Hair follicular keratinocyte (primary cell): ENCODE measurements around a stretch of chr10.

DNA sequence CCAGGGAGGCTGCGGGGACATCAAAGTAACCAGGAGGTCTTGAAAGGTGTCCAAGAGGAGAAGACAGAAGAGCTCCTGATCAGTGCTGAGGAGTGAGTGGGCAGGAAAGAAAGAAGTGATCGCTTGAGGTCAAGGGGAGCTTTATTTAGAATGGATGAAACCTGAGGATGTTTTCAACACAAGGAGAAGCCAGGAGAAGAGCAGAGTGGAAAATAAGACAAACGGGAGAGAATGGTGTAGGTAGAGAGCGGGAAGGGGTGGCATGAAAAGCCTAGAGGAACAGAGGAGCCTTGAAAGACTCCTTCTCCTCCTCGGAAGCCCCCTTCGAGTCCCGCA lies 5.8 kb downstream of the SVIL start:
- RAMPAGE, long total RNA = no peak

DNA sequence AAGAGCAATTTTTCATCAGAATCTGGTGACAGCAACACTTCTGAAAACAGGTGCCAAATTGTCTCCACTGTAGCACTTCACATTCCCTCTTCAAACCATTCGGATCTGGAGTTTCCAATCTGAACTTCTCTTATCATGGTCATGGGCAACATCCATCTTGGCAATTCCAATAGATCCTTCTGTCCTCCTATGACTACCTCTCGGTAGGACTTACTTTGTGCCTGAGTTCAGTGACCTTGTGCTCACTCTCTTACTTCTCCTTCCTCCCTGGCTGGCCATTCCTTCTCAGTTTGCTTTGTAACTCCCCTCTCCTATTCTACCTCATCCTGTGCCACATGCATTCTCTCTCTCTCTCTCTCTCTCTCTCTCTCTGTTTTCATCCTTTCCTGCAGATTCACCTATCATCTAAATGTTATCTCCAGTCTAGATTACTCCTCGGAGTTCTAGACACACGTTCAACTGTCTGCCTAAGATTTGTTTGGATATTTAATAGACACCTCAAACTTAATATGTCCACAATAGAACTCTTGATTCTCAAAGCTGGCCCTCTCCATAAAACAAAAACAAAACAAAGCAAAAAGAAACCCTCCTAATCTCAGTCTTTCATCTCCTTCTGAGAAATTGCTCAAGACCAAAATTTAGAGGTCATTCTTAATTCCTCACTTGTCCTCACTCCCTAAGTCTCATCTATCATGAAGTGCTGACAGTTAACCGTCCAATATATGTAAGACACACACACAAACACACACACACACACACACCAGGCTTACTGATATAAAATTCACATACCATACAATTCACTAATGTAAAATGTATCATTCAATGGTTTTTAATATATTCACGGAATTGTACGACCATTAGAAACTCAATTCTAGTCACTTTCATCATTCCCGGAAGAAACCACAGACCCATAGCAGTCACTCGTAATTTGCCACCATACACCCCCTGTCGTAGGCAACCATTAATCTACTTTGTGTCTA lies 16.8 kb upstream of the SVIL start:
- RAMPAGE, long total RNA = no peak

DNA sequence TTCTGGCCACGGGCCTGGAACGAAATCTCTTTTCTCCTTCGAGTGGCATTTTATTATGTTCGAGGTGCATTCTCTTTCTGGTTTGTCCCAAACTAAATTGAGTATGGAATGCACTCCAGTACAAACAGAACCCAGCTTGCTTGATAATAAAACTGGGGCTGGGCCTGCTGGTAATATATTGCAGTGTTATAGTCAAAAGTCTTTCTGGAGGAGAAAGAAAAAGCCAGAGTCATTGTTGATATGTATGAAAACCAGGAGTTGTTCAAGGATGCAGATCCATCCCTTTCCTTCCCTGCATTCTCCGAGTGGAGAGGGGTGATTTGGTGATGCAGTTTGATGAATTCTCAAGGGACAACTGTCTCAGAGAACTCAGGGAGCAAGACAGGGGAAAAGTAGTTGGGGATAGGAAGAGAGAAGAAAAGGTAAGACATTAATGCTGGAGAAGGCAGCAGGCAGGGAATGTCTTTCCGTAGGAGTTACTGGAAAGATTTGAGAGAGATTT lies 160.6 kb upstream of the SVIL start:
- RAMPAGE, long total RNA = no peak

DNA sequence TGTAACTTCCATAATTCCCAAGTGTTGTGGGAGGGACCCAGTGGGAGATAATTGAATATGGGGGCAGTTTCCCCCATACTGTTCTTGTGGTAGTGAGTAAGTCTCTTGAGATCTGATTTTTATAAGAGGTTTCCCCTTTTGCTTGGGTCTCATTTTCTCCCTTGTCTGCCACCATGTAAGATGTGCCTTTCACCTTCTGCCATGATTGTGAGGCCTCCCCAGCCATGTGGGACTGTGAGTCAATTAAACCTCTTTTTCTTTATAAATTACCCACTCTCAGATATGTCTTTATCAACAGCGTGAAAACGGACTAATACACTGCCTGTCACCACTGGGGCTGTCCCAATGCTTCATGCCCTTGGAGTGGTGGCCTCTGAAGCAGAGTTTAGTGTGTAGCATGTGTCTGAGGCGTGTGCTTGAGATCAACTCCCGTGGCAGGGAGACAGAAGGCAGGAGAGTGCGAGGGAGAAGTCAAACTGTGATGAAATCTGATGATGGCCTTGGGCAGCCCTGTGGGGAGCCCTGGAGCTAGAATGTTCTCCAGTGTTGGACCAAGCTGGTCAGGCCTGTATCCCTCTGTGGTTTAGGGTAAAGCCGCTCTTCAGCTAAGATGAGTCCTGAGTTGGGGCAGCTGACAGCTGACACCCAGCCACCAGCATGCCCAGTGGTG lies 170.2 kb upstream of the SVIL start:
- RAMPAGE, long total RNA = no peak

DNA sequence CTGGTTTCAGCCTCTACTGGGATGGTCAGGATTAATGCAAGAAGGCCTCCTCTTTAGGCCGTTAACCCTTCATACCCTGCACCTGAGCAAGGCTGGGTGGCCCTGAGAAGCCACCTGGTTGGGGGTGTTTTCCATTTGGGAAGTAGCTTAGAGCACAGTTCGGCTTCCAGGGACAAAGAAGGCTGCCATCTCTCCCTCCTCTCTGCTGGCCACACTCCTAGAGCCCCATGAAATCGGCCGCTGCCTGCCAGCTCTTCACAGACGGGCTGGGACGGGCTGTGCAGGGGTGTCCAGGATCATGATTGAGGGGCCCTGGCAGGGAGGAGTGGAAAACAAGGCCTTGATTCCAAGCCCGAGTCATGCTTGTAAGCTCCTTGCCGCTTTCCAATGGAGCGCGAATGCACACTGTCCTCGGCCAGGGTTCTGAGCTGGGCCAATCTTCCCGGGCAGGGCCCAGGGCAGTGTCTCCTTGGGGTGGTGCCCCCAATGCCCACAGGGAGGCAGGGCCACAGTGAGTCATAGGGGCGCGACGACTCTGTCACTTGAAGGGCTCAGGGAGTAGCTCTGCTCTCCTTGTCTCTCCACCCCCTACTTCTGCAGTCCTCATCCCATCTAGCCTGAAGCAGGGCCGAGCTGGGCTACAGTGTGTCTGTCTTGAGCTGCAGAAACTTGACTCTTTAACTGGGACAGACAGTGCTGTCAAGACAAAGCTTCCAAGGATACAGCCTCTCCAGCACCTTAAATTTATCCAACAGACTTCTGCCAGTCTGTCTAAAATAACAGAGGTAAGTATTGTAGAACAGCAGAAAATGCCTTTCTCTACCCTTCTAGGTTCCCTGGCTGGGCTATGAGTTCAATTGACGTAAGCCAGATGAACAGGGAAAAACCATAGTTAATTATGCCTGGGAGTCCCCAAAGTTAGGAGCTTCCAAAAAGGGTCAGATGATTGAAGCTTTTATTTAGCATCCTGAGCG lies 186.2 kb upstream of the SVIL start:
- RAMPAGE, long total RNA = no peak

DNA sequence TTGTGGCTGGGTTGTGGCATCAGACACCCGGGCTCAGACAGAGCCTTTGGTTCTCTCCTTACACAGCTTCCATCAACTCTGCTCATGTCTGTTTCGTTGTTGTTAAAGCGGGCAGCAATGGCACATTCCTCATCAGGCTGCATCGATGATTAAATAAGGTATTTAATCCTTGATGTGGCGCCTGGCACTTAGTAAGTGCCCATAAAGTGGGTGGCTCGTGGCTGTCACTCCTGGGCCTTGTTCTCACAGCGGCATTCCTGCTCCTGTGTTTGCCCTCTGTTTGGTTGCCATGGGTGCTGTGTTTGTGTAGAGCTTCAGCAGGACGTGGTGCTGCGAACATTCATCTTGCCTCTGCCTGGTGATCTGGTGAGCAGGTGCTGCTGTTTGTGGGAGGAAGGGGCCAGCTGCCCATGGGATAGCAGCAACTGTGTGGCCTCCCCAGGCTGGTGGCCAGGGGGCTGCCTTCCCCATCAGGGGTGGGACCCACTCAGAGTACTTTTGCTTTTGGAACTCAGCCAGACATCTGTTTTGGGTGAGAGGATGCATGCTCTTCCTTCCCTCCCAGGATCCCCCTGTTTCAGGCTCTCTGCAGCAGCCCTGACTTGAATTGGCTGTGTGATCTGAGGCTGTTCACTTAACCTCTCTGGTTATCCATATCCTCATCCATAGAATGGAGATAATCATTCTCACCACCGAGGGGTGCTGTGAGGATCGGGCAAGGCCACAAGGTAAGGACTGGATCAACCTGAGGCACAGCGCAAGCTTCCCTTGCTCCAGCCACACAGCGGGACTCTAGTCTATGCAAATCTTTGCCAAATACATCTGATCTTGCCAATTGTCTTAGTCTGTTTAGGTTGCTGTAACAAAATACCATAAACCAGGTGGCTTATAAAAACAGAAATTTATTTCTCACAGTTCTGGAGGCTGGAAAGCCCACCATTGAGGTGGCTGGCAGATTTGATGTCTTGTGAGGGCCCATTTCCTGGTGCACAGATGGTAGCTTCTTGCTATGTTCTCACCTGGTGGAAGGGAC lies 207.4 kb upstream of the SVIL start:
- RAMPAGE, long total RNA = no peak

- RAMPAGE, long total RNA = no peak
Measured at GRCh38 chr10:29858170-29859045, 201.0 kb downstream of the JCAD start.

- RAMPAGE, long total RNA = no peak
Measured at GRCh38 chr10:29877686-29878416, 181.5 kb downstream of the JCAD start.

GRCh38 chr10:29947697-29948066 lies 111.7 kb downstream of the JCAD start:
- RAMPAGE, long total RNA = no peak

GRCh38 chr10:29957490-29958275 lies 101.7 kb downstream of the JCAD start:
- RAMPAGE, long total RNA = no peak

DNA sequence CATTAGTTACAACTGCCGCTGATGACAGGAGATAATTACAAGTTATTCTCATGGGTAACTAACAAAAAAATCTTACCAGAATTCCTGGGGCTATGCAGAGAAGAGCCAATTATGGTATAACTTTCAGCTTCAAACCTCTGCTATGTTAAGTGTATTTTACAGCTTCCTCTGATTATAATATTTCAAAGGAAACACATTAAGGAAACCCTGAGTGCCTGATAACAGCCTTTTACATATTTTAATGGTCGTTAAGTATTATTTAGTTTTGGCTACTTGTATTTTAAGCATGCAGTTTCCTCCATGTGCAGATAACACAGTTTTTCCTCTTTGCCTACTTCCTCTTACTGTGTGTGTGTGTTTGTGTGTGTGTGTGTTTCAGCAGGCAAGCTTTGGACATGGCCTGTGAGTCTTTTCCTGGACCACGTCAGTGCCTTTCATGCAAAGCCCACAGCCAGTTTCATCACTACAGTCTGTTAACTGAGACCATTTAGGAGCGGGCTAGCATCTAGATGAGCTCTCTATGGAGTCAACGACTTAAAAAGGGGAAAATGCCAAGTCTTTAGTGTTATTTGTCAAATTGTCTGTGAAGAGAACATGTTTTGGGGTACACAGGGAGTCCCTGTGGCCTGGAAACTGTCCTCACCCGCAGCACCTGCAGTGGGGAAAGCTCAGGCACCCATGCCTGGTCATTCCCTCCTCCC lies 17.6 kb downstream of the JCAD start:
- RAMPAGE, long total RNA = no peak

- RAMPAGE, long total RNA = no peak
Measured at GRCh38 chr10:30341389-30341815, 7.7 kb downstream of the MTPAP start.

DNA sequence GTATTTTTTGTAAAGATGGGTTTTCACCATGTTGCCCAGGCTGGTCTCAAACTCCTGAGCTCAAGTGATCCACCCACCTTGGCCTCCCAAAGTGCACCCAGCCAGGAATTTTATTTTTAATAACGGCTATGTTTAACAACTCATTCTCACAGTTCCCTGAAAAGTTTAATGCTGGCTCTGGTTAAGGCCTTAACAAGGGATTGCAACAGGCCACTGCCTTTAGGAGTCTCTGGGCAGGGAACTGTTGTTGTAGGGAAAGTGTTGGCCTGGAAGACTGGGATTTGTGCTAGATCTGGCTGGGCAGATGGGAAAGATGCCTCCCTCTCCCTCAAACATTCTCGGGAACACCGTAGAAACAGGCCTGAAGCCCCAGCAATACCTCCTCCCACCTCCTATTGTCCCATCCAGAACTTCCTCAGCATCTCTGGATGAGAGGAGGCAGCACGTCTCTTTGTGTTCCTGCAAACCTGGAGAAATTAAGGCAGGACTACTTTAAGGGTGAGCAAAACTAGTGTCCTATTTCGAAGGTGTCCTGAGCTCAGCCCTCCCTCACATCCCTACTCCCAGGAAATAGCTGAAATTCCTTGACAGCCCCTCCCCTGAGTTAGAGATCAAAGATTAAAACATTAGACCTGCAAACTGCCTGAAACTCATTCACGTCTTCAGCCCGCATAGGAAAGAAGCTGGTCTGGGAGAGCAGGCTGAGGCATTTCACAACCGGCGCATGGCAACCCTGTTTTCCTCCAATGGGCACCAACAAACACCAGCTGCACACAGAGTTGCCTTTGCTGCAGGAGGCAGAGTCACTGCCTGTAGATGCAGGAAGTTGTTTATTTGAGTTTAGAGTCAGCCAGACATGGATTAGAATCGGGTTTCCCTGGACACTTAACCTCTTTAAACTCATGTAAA lies 10.9 kb upstream of the MAP3K8 start:
- RAMPAGE, long total RNA = no peak

DNA sequence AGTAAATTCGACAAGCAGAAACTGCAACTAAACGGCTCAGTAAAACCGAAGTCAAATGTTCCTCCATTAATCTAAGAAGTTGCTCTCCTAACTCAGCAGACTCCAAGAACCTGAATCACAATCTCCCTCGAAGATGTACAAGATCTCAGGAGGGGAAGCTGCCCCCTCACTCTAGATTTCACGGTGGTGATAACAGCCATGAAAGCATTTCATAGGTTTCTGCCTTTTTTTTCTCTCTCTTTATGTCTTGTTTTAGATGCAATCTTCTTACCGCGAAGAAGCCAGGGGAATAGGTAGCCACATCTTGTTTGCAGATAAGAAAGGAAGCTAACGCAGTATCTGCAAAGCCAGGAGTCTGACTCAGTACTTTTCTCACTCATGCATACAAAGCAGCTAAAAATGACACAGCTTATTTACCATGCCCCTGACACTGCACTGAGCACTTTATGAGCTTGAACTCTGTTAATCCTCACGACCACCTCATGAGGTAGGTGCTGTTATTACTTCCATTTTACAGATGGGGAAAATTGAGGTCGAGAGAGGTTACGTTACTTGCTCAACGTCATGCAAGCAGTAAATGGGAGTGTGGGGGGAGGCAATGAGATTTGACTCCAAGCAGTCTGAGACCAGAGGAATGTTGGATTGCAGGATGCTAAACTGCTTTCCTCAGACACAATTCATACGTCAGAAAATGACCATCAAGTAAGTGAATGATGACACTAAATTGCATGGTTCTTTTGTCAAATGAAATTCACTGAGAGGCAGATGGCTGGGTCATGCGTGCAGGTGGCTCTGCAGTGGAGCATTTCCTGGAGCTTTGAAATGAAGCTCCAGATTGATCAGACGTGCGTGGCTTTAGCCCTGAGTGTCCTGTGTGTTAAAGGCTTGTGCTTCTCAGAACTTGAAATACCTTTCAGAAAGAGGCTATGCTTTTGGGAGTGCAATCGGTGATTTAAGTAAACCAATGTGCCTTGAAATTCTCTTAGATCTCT lies 3.2 kb downstream of the MAP3K8 start:
- RAMPAGE, long total RNA = no peak

GRCh38 chr10:30447491-30448108 lies 13.6 kb downstream of the MAP3K8 start:
- RAMPAGE, long total RNA = no peak

- RAMPAGE, long total RNA = no peak
Measured at GRCh38 chr10:30451284-30451990, 17.5 kb downstream of the MAP3K8 start.

- RAMPAGE, long total RNA = no peak
Measured at GRCh38 chr10:30497712-30498031, 63.7 kb downstream of the MAP3K8 start.

DNA sequence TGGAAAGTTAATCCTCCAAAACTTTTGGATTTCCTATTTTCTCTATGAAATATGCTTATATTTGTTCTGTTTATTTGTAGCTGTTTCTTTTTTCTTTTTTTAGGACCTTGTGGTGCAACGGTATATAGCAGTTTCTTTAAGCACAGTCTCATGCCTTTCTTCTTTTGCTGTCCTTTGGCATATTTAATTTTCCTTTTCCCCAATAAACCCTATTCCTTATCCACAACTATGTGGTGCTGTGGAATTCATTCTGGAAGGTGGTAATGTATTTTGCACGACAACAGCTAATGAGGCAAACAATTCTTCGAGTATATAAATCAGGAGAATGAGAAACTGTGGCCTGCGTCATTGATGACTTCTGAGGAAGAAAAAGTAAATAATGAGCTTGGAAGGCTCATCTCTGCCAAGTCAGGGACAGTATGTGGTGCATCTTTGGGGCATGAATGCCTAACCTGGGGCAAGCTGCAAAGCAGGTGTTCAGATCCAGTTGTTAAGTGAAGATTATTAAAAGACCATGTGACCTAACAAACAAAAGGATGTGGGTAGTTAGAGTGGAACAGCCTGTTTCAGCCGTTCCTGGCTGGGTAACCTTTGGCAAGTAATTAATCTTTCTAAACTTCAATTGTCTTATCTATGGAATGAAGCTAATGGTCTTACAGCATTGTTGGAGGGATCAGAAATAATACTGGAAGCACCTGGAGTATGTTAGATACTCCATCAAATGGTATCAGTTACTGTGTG lies 93.1 kb downstream of the LYZL2 start:
- RAMPAGE, long total RNA = no peak

DNA sequence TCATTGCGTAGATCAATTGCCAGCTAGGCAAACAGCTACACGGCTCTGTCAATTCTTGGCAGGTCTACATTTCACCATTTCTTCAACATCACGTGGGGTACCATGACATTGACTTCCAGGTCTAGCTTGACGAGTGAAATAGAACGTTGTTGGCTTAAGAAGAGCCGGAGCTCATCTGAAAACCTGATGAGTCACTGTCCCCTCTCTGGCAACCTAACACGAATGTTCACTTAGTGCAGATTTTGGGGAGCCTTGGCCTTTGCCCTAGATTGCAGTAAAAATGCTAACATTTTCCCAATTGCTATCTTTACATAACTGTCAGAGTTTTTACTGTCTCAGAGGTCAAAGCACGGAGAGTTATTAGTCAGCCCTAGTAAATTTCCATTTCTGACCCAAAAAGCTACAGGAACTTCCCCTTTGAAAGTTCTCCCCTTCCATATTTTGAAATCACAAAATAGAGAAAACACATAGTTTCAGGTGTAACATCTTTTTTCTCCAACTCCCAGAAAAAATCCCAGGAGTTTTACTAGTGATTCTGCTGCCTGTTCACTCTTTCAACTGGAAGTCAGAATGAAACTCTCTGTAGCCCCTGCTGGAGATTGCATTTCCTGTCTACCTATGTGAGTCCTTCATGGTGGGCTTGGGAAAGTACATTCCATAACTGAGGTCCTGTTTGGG lies 87.0 kb downstream of the LYZL2 start:
- RAMPAGE, long total RNA = no peak

GRCh38 chr10:30605784-30606373 lies 23.7 kb downstream of the LYZL2 start:
- RAMPAGE, long total RNA = no peak